SK-MEL-5 (cell line): ENCODE measurements around a stretch of chr22.

DNA sequence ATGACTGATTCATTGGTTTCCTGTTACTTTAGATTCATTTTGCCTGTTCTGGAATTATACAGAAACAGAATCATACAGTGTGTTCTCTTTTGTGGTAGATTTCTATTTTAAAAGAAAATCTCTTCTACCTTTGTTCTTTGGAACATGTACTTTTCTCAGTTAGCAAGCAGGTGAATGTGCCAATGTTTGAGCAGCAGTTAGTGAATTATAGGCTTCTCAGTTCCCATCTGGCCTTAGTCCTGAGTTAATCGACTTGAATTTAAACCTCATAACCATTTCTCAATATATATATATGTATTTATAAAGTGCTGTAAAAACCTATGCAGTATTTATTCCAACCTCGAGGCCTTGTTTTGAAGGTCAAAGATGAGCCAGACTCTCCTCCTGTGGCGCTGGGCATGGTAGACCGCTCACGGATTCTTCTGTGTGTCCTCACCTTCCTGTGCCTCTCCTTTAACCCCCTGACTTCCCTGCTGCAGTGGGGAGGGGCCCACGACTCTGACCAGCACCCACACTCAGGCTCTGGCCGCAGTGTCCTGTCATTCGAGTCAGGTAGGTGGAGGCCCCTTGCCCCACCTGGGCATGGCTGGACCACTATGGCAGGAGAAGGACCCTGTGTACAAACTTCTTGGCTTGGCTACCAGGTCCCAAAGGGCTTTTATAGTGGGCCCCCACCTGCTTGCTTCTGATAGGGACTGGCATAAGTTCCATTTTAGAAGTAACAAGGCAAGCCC is 37.8 kb downstream of the SHISA8 start:
RAMPAGE:
- cytosol, long total RNA: no peak
- long total RNA: no peak
- nucleus, long total RNA: no peak

DNA sequence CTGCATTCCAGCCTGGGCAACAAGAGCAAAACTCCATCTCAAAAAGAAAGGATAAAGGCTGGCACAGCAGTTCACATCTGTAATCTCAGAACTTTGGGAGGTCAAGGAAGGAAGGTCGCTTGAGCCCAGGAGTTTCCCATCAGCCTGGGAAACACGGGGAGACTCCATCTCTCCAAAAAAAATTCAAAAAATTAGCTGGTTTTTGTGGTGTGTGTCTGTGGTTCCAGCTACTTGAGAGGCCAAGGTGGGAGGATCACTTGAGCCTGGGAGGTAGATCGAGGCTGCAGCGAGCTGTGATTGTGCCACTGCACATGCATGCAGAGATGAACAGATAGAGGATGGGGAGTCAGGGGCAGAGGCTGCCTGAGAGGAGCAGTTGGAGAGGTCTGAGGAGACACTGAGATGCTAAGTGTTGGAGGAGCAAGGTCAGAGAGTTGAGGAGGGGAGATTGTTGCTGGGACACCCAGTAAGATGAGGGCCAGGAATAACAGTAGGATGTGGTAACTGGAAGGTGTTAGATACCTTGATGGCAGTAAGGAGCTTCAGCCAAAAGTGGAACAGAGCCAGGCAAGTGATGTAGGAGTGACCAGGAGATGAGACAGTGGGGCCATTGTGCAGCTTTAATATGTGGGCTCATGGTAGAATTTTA is 32.0 kb downstream of the SHISA8 start:
RAMPAGE:
- cytosol, long total RNA: no peak
- long total RNA: no peak
- nucleus, long total RNA: no peak

DNA sequence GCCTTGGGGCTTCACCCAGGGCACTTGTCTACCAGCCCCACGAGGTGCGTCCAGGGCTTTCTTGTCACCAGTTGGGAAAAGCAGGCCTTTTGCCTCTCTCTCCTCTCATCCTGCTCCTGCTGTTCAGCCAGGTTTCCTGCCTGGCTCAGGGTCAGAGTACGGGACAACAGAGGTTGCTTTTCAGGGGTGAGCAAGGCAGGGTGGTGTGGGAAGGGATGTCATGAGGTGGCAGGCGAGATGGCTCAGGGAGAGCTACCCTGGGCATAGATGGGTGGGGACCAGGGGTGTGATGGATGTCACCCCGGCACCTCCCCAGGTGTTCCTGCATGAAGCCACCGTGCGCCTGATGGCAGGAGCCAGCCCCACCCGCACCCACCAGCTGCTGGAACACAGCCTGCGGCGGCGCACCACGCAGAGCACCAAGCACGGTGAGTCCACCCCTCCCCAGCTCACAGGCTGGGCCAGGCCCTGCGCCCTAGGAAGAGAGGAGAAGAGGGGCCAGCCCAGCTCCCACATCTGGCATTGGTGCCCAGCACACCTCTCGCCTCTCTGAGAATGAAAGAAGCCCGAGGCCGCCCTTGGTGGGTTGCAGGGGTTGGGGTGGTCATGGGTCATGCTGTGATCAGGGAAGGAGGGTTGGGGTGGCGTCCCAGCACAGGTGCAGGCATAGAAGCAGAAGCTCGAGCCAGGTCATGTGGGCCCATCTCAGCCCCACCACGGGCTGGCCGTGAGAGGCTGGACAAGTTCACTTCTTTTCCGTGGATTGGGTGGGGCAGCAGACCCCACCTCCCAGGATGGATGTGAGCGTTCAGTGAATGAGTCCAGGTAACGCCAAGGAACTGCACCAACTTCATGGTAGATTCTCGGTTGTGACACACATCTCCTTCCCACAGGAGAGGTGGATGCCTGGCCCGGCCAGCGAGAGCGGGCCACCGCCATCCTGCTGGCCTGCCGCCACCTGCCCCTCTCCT is 10.0 kb downstream of the SHISA8 start:
RAMPAGE:
- cytosol, long total RNA: no peak
- long total RNA: no peak
- nucleus, long total RNA: no peak

GRCh38 chr22:41933799-41934259 is 7.2 kb upstream of the TNFRSF13C start:
RAMPAGE:
- cytosol, long total RNA: no peak
- long total RNA: no peak
- nucleus, long total RNA: no peak

DNA sequence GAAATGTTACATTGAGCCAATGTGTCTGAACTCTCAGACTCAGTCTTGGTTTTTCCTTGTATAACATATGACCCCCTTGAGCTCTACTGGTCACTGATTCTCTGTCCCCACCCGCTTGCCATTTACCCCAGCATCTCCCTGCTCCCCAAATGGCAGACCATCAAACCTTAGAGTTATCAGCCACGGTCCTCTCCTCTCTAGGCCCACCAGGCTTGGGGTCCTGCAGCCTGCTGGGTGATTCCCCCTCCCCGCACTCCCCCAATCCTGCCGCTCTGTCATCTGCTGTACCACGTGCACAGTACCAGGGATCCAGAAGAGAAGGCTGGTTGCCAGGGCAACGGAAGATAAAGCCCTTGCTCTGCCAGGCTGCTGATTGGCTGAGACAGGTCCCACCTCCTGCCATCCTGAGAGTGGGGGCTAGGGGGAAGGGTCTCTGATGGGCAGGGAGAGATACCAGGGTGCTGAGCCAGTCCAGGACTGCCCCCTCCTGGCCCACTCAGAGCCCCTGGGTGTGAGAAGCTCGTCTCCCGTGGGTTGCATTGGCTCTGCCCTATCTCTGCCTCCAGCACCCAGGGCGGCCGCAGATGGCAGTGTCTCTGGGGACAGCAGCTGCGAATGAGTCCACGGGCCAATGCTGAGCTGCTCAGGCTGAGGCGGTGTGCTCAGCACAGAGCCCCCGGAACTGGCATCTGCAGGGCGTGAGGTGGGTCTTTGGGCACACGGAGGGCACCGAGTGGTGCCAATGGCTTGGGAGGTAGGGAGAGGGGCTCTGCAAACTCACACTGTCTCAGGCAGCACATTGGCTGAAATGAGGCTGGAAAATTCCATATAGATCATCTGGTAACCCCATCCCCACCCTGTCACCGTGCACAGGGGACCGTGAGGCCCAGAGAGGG is 5.0 kb upstream of the CENPM start:
RAMPAGE:
- cytosol, long total RNA: no peak
- long total RNA: no peak
- nucleus, long total RNA: no peak

GRCh38 chr22:42130274-42130592 is 377 bp downstream of the CYP2D6 start:
RAMPAGE:
- cytosol, long total RNA: no peak
- long total RNA: no peak
- nucleus, long total RNA: no peak

GRCh38 chr22:42142604-42143644 is 12.3 kb upstream of the CYP2D6 start:
RAMPAGE:
- cytosol, long total RNA: no peak
- long total RNA: no peak
- nucleus, long total RNA: no peak

RAMPAGE:
- cytosol, long total RNA: no peak
- long total RNA: no peak
- nucleus, long total RNA: no peak
These were observed 13.8 kb upstream of the CYP2D6 start for GRCh38 chr22:42144318-42144851.

DNA sequence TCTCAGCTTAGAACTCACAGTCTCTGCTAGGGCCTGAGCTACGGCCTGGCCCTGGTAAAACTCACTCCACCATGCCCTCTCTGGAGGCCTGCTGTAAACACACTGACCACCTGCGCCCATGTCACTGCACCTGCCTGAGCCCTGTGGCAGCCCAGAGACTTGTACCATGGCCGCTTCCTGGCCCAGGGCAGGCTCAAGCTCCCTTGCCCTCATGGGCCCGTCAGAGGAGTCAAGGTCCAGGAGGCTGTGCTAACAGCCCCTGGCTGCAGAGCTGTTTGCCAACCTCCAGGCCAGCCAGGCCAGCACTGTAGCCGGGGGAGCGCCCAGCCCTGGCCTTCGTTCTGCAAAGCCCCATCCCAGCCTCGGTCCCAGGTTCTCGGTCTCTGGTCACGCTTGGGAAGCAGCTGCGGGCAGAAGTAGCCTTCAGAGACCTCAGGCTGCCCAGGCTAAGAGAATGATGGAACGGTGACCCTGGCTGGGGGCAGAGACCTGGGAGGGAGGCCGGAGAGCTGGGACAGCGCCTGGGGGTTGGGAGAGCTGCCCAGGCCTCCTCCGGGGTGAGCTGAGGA is 11.8 kb upstream of the TCF20 start:
RAMPAGE:
- cytosol, long total RNA: no peak
- long total RNA: no peak
- nucleus, long total RNA: no peak

DNA sequence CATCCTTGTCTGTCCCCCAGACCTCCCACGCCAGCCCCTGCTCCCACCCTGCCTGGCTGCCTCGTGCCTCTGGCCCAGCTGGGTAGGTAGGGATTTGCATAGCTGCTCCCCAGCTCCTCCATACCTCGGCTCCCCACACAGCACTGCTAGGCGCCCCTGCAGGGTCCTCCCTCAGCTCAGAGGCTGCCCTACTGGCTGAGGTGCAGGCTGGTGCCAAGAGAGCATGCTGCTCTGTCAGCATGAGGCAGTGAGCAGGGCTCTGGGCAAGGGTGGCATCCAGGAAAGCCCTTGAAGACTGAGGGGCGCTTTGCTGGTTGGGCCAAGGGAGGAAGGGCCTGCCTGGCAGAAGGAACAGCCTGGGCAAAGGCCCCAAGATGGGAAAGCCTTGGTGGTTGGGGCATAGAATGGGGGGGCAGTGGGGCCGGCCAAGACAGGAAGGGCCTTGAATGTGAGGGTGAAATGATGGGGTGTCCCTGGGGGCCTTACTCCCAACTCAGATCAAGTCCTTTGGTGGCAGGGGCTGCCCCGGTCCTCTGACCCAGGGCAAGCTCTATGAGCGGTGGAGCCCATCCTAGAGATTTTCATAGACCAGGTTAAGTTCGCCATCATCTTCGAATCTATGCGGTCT is 47.5 kb downstream of the NFAM1 start:
RAMPAGE:
- cytosol, long total RNA: no peak
- long total RNA: no peak
- nucleus, long total RNA: no peak

DNA sequence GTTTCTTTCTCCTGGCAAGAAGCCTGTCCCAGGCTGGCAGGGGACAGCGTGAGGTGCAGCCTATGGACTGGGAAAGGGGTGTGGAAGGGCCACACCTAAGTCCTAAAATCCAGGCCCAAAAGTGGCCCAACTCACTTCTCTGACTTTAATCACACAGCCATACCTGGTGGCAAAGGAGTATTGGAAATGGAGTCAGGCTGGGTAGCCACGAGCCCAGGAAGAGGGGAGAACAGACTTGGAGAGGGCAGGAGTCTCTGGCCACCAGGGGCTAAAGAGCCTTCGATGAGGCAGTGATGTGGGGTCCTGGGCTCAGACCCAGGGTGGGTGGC is 11.0 kb downstream of the RRP7A start:
RAMPAGE:
- cytosol, long total RNA: no peak
- long total RNA: no peak
- nucleus, long total RNA: no peak

DNA sequence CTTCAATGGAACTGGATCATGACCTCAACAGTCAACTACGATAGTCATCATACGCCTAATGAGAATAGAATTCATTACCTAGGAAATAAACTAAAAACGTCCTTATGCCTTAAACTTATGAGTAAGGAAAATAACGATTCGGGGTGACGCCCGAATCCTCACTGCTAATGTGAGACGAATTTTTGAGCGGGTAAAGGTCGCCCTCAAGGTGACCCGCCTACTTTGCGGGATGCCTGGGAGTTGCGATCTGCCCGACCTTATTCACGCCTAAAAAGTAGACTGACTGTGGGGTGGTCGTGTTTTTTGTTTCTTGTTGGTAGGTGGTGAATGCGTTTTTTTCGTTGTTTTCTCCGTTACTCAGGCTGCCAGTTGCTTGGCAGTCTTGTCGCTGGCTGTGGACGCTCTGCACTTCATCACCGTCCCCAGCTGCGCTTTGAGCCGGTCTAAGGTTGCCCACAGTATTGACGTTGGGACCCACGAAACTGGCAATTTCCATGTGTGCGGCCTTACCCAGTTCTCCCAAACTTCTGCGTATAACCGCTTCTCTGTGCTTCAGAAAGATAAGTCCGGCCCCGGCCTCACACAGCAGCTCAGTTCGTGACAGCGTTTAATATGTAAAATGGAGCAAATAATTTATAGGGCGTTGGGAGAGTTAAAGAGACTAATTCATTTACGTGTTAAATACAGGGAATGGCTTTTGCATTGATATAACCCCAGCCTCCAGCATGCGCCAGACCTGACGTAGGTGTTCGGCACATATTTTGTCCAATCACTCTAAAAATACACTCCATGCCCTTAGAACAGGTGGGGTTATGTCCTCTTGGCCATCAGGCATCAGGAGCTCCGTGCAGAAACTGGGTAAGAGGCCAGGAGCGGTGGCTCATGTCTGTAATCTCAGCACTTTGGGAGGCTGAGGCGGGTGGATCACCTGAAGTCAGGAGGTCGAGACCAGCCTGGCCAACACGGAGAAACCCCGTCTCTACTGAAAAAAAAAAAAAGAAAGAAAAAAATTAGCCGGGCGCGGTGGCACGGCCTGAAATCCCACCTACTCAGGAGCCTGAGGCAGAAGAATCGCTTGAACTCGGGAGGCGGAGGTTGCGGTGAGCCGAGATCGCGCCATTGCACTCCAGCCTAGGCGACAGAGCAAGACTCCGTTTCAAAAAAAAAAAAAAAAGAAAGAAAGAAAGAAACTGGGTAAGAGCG is 858 bp upstream of the POLDIP3 start:
RAMPAGE:
- cytosol, long total RNA: no peak
- long total RNA: no peak
- nucleus, long total RNA: no peak

GRCh38 chr22:42623661-42624186 is 9.0 kb upstream of the POLDIP3 start:
RAMPAGE:
- cytosol, long total RNA: no peak
- long total RNA: no peak
- nucleus, long total RNA: no peak

RAMPAGE:
- cytosol, long total RNA: no peak
- long total RNA: no peak
- nucleus, long total RNA: no peak
These were observed 13.3 kb upstream of the CYB5R3 start for GRCh38 chr22:42662573-42662886.

RAMPAGE:
- cytosol, long total RNA: no peak
- long total RNA: no peak
- nucleus, long total RNA: no peak
These were observed 34.5 kb downstream of the A4GALT start for GRCh38 chr22:42686045-42686646.

DNA sequence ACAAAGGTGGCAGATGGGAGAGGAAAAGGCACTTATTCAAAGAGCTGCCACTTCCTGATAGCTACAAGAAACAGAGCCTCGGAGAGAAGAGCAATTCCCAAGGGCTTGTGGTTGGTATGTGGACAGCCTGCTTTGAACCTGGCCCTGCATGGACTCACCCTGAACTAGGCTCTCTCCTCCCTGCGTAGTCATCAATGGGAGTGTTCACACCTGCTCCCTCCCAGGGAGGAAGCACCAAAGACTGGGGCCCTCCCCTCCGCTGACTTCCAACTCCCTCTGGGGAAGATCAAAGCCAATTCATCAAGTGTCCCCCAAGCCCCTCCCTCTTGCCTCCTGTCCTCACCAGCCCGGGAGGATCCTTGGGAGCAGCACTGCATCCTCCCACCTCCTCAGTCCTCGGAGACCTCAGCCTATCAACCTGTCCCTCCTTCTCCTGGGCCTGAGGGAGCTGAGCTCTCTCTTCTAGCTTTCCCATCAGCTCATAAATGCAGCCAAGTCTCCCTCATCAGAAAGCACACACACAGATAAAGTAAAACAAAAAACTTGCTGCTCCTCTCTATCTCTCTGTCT is 3.4 kb downstream of the A4GALT start:
RAMPAGE:
- cytosol, long total RNA: no peak
- long total RNA: no peak
- nucleus, long total RNA: no peak

GRCh38 chr22:42805462-42806111 is 51.5 kb downstream of the ARFGAP3 start:
RAMPAGE:
- cytosol, long total RNA: no peak
- long total RNA: no peak
- nucleus, long total RNA: no peak

DNA sequence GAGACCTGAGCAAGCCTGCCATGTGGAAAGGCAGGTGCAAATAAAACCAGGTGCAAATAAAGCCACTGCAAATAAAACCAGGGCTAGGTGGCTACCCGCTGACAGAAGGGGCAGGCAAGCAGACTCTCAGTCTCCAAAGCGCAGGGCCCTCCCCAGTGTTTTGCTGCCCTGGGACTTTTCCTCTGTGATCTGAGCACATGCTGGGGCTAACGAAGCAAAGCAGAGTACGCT is 22.5 kb upstream of the ARFGAP3 start:
RAMPAGE:
- cytosol, long total RNA: no peak
- long total RNA: no peak
- nucleus, long total RNA: no peak

RAMPAGE:
- cytosol, long total RNA: no peak
- long total RNA: no peak
- nucleus, long total RNA: no peak
These were observed 30.3 kb upstream of the ARFGAP3 start for GRCh38 chr22:42887272-42887910.

RAMPAGE:
- cytosol, long total RNA: no peak
- long total RNA: no peak
- nucleus, long total RNA: no peak
These were observed 33.8 kb upstream of the ARFGAP3 start for GRCh38 chr22:42890880-42891330.